ENCODE data around the gene PARK7.

GRCh38 chr1:6100722-6101630 is 55.3 kb downstream of the KCNAB2 start:
- PRO-cap, result no peak
- RAMPAGE, long total RNA, 2 experiments, result no peak in any of the 2 experiments

DNA sequence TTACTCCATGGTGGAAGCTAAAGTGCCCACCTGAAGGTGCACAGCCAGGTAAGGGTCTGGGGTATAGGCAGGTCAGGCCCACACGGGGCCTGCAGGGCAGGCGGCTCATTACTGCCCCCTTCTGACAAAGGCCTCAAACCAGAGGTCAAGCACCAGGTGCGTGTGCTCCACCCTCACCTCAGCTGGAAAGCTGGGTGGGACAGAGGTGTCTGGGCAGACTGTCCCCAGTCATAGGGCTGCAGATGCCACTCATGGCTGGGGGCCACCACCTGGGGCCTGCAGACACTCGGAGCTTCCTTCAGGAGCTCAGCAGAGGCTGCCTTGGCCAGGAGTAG is 36.3 kb downstream of the ACOT7 start:
- PRO-cap, result no peak
- RAMPAGE, long total RNA, 2 experiments, result no peak in any of the 2 experiments

DNA sequence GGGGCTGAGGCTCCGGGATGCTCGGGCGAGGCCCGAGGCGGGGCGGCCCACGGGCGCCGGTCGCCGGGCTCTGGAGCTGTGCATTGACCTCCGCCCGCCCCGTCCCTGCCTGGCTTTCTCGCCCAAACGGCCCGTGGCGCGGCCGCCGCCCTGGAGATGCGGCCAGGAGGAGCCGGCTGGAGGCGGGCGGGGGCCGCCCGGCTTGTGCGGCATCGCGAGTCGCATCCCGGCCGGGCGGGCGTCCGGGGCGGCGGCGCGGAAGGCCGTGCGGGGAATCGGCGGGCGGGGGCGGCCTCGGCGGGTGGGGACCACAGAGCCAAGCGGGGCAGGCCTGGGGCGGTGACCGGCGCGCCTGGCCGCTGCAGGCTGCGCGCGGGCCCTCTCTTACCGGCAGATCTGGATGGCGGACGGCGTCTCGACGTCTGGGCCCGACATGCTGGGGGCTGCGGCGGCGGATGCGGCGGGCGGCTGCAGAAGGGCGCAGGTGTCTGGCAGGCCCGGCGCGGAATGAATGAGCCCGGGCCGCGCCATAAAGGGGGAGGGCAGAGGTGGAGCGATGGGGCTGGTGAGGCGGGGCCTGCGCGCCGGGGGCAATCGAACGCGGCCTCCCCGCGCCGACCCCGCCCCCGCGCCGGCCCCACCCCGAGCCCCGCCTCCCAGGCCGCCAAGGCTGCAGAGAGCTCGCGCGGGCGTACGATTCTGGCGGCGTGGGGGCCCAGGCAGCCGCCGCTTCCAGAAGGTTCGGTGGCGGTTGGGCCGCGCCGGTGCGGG is 513 bp downstream of the ACOT7 start:
- PRO-cap, result bidirectional peak, plus-strand start at position 667 of the sequence, minus-strand start at position 509 of the sequence
- RAMPAGE, long total RNA, 2 experiments, result start-site peak on the minus strand in 1 of 2 experiments, centred at position 476 of the sequence, 6 reads per replicate

DNA sequence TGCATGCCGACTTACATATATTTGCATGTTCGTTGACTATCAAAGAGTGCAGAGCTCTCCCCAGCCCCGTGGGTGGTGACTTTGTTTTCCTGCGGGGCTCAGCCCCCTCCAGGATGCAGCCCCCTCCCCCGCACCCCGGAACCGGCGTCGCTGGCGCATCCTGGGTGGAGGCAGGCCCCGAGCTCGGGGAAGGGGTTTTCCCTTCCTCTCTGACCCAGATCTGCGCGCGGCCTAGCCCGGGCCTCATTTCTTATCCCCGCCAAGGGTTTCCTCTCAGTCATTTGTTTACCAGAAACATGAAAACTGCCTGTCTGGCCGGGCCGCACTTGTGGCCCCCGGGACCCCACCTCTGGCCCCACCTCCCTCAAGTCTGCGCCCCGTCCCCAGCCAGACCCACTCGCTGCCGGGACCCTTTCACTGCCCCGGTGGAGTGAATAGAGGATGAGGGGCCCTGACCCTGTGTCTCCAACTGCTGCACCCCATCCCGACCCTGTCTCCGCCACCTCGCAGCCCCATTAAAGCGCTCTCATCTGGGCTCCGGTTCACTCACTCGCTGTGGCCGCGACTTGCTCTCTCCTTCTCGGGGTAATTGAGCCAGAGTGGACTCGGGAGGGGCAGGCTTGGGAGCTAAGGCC is 5.5 kb downstream of the TNFRSF25 start:
- PRO-cap, result no peak
- RAMPAGE, long total RNA, 2 experiments, result no peak in any of the 2 experiments

- PRO-cap, result bidirectional peak, plus-strand start at chr1:6490650, minus-strand start at chr1:6490580
- RAMPAGE, long total RNA, 2 experiments, result start-site peak on the minus strand in 2 of 2 experiments, at chr1:6490494-6490599 at its widest, 17 to 44 reads per replicate
Measured at GRCh38 chr1:6490228-6491111, 997 bp downstream of the PLEKHG5 start.

- PRO-cap, result no peak
- RAMPAGE, long total RNA, 2 experiments, result no peak in any of the 2 experiments
Measured at GRCh38 chr1:6525142-6526043, 28.9 kb downstream of the NOL9 start.

DNA sequence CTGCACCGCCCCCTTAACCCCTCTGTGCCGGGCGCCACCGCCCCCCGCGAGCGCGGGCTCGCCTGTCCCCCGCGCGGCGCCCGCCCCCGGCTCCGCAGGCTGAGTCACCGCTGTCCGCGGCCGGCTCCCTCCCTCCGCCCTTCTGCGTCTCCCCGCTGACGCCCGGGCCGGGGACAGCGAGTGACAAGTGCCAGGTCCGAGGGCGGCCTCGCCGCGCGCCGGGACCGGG is 192 bp upstream of the KLHL21 start:
- PRO-cap, result bidirectional peak, plus-strand start at position 186 of the sequence, minus-strand start outside the sequence
- RAMPAGE, long total RNA, 2 experiments, result no peak in any of the 2 experiments

GRCh38 chr1:6622619-6623826 is 1.6 kb upstream of the THAP3 start:
- PRO-cap, result no peak
- RAMPAGE, long total RNA, 2 experiments, result no peak in any of the 2 experiments

GRCh38 chr1:6848852-6849704 is 63.8 kb downstream of the CAMTA1 start:
- PRO-cap, result no peak
- RAMPAGE, long total RNA, 2 experiments, result no peak in any of the 2 experiments

- PRO-cap, result no peak
- RAMPAGE, long total RNA, 2 experiments, result no peak in any of the 2 experiments
Measured at GRCh38 chr1:6856130-6857134, 71.2 kb downstream of the CAMTA1 start.

GRCh38 chr1:7206066-7206363 is 420.8 kb downstream of the CAMTA1 start:
- PRO-cap, result unidirectional peak, plus-strand start at chr1:7206150
- RAMPAGE, long total RNA, 2 experiments, result no peak in any of the 2 experiments

GRCh38 chr1:7334525-7335216 is 436.4 kb upstream of the VAMP3 start:
- PRO-cap, result no peak
- RAMPAGE, long total RNA, 2 experiments, result no peak in any of the 2 experiments

DNA sequence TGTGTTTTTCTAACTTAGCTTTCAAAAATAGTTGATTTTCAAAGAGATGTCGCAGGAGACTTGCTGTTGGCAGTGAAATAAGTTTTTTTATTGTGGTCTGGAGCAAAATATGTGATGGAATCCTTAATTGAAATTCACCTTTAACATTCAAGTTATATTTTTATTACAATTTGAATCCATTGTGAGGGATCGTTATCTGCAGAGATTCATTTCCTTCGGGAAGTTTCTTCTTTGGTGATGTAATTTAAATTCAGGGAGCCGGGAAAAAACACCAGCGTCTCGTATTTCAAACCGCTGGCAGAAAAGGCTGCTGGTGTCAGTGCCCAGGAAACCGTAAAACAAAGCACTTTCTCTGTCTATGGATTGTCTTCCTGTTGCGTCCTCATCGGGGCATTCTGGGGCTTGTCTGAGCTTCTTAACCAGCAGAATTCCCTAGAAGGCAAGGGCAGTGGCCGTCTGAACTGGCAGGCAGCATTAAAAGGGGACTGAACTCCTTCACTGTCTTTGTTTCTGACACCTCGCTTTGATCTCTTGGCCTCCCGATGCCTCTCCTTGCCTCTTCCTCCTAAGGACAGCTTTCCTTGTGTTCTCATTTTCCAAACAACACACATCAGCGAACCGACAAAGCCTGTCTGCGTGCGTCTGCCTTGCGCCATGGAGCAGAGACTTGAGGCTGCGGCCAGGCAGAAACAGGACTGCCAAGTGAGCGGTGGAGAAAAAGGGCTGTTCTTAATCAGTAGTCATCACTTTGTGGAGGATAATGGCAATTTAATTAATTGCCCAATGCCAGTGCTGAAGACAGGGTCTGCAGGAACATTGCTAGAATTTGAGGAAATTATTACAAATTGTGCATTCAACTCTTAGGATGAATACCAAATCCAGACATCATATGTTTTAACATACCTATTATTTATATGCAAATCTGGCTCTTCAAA is 391.6 kb upstream of the VAMP3 start:
- PRO-cap, result no peak
- RAMPAGE, long total RNA, 2 experiments, result no peak in any of the 2 experiments

DNA sequence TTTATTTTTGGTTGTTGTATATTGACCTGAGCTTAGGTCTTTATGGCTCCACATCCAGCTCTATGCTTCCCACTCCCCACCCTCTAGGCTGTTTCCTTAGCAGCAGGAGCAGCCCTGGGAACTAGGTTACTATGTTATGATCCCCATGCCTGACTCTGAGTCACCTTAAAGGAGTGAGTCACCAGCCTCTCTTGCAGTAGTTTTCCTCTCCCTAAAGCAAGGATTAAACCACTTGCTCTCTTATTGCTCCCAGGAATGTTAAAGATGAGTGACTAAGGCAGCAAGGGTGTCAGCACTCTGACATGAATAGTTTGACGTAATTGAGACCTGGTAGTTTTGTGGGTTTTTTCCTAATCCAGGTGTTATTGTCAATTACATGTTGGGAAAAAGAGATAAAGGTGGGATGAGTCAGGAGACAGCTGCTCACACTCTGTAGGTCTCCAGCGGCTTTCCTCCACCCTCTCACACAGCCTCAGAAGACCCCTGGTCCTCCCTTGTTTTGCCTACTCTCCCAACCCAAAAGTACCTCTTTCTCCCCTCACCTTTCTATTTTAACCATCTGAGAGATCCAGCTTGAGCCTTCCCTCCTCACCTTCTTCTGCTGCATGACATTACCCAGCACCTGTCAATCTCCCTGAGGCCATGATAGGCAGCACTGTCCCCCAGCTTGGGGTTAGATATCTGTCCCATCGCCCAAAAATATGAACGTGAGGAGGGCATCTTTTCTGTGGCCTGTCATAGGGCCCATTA is 369.1 kb upstream of the VAMP3 start:
- PRO-cap, result no peak
- RAMPAGE, long total RNA, 2 experiments, result no peak in any of the 2 experiments

- PRO-cap, result no peak
- RAMPAGE, long total RNA, 2 experiments, result no peak in any of the 2 experiments
Measured at GRCh38 chr1:7478829-7479606, 292.1 kb upstream of the VAMP3 start.

DNA sequence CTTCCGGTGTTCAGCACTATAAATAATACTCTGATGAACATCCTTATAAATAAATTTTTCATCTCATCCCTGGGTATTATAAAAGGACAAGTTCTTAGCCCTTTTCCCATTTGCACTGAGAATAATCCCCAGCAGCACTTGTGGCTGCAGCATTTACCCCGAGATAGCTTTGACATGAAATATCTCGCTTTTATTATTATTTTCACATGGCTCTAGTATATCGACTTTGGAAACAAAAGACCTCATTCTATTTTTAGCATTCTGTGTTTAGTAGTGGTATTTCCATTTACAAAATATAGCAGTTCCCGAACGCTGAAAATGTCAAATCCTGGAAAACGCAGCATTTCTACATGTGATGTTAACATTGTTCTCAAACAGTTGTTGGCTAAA is 227.8 kb upstream of the VAMP3 start:
- PRO-cap, result no peak
- RAMPAGE, long total RNA, 2 experiments, result no peak in any of the 2 experiments

DNA sequence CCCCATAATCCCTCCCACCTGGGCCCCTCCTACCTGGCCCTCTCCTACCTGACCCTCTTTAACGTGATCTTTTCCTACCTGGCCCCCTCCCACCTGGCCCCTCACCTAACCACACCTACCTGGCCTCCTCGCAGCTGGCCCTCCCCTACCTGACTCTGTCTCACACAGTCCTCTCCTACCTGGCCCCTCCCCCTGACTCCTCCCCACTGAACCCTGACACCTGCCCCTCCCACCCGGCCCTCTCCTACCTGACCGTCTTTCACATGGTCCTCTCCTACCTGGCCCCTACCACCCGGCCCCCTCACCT is 220.6 kb upstream of the VAMP3 start:
- PRO-cap, result no peak
- RAMPAGE, long total RNA, 2 experiments, result no peak in any of the 2 experiments

DNA sequence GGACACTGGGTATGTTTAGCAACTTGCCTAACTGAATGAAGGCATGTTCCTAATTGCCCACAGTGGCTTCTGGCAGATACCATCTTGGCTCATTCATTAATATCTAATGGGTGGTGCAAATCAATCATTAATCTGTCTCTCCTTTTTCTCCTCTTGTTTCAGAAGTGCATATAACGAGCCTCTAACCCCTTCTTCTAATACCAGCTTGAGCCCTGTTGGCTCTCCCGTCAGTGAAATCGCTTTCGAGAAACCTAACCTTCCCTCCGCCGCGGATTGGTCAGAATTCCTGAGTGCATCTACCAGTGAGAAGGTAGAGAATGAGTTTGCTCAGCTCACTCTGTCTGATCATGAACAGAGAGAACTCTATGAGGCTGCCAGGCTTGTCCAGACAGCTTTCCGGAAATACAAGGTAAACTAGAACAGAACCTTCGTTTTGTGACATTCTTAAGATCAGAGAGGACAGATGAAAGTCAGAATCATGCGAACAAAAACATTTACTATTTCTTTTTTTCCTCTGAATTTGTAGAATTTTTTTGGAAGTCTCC is 25.3 kb upstream of the VAMP3 start:
- PRO-cap, result no peak
- RAMPAGE, long total RNA, 2 experiments, result no peak in any of the 2 experiments

GRCh38 chr1:7953750-7954851 is 7.4 kb upstream of the PARK7 start:
- PRO-cap, result bidirectional peak, plus-strand start at chr1:7954326, minus-strand start at chr1:7954217
- RAMPAGE, long total RNA, 2 experiments, result no peak in any of the 2 experiments

DNA sequence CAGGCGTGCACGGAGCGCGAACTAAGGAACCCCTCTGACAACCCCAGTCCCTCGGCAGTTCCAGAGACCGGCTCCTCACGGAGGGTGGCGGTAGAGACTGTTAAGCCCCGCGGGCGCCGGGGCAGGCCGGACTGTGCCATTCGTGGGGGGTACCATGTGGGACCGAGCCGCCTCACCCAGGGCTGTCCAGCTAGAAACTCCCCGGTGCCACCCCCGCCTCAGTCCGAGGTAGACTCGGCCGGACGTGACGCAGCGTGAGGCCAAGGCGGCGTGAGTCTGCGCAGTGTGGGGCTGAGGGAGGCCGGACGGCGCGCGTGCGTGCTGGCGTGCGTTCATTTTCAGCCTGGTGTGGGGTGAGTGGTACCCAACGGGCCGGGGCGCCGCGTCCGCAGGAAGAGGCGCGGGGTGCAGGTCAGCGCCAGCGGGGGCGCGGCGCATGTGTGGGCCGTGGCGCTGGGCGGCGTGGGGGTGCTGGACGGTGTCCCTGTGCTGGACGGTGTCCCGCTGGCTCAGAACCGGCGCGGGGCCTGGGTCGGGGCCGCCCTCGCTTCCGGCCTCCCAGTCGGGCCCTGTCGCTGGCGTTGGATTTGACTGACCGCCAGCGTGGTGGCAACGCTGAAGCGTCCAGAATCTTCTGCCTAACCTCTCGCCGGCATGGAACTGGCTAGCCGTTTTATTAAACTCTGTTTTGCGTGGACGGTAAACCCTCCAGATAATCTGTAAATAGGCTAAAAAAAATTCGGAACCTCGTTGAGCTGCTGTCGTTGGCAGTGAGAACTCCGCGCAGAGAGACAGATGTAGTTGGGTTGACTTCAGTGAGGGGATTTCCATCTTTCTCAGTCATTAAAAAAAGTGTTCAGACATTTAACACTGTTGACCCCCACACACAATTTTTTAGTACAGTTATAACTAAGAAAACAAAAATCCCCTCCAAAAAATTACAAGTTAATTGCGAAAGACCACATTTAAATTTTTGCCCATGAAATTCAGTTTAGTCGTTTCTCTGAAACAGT is at the start of gene PARK7:
PARK7 (plus strand) TSS at position 329 of the 1,013 bp plus-strand sequence.
- PRO-cap, result bidirectional peak, plus-strand start at position 298 of the sequence, minus-strand start at position 76 of the sequence; unidirectional peak, plus-strand start at position 572 of the sequence; unidirectional peak, minus-strand start at position 778 of the sequence
- RAMPAGE, long total RNA, 2 experiments, result start-site peak on the plus strand in 2 of 2 experiments, centred at positions 312 to 334 of the sequence, 483 to 538 reads per replicate

Measured in lower leg skin (tissue), 2 donors.